Caco-2 (cell line): ENCODE results near the gene CEP152.

- PRO-cap = no peak
- RRBS = no CpG with 5 or more reads among the region's 4 CpGs
These were observed 3.4 kb upstream of the SQOR start for GRCh38 chr15:45631340-45631918.

GRCh38 chr15:47299874-47300564 is 417.3 kb upstream of the SEMA6D start:
- PRO-cap = no peak
- RRBS = no CpG with 5 or more reads among the region's 8 CpGs

GRCh38 chr15:48002558-48003232 is 118.1 kb upstream of the SLC24A5 start:
- PRO-cap = no peak
- RRBS = no CpG with 5 or more reads among the region's 2 CpGs

- PRO-cap = no peak
- RRBS = no CpG with 5 or more reads among the region's 2 CpGs
These were observed 77.6 kb upstream of the SLC24A5 start for GRCh38 chr15:48043244-48043491.

DNA sequence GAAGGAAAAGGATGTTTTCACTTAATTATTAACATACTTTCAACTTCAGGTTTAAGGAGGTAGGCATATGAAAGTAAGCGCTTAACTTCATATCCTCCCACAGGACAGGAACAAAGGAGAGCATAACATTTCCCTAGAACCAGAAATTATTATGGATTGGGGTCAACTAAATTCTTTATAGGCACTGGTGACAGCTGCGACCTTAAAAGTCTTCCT is 1.1 kb downstream of the MYEF2 start:
- PRO-cap = no peak
- RRBS = no CpG with 5 or more reads among the region's 2 CpGs

GRCh38 chr15:48330721-48331247 is 445 bp upstream of the DUT start:
- PRO-cap = bidirectional peak, plus-strand start at chr15:48331095, minus-strand start at chr15:48331012
- RRBS = 6% methylated on average over 9 of the region's 31 CpGs

GRCh38 chr15:48432668-48433033 is 101.4 kb downstream of the DUT start:
- PRO-cap = no peak
- RRBS = no CpG with 5 or more reads among the region's 7 CpGs

- PRO-cap = no peak
- RRBS = no CpG with 5 or more reads among the region's 3 CpGs
These were observed 111.6 kb downstream of the FBN1 start for GRCh38 chr15:48533856-48534429.

- PRO-cap = no peak
- RRBS = 96% methylated on average over 17 of the region's 74 CpGs
These were observed 1.0 kb downstream of the FBN1 start for GRCh38 chr15:48644116-48645204.

GRCh38 chr15:48810450-48811574 is at the start of gene CEP152:
Gene CEP152 (minus strand): TSS chr15:48811069.
- PRO-cap = bidirectional peak, plus-strand start at chr15:48810621, minus-strand start at chr15:48810626; bidirectional peak, plus-strand start at chr15:48811398, minus-strand start at chr15:48811052
- RRBS = 4% methylated on average over 7 of the region's 67 CpGs

- PRO-cap = no peak
- RRBS = no CpG with 5 or more reads among the region's 3 CpGs
These were observed 23.4 kb upstream of the SHC4 start for GRCh38 chr15:48987010-48987675.

DNA sequence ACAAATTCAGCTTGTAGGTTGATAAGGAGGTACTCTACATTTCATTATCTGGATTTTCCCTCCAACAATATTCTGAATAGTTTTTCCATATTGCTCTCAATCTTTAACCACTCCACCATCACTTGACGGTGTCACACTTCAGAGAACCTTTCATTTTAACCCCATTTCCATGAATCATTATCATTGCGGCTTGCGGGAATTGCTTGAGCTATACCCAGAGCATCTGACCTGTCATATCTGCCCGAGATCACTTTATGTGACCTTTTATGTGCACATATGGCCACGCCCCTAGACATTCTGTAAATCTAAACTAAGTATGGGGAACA is 16.2 kb upstream of the ATP8B4 start:
- PRO-cap = no peak
- RRBS = no CpG with 5 or more reads among the region's 5 CpGs

DNA sequence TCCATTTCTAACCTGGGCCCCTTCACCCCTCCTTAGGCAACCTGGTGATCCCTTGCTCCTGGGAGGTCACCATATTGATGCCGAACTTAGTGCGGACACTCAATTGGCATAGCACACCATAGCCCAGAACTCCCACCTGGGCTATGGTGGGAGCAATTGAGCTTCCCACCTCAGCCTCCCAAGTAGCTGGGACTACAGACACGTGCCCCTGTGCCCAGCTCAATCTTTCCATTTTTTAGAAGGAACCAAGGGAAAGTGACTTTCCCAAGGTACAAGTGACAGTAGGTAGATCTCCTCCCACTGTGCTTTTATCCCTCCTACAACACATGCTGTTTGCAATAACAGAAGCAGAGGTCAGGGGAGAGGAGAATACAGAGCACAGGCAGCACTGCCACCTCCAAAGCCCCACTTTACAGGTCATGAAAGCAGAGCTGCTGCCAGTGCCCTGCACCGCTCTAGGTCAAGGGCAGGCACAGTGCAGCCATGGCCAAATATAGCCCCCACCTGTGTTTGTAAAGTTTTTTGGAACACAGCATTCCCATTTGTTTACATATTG is 20.7 kb downstream of the HDC start:
- PRO-cap = no peak
- RRBS = no CpG with 5 or more reads among the region's 4 CpGs

GRCh38 chr15:50718509-50719228 is 32.1 kb upstream of the TRPM7 start:
- PRO-cap = unidirectional peak, plus-strand start at chr15:50718923
- RRBS = no CpG with 5 or more reads among the region's 1 CpG

DNA sequence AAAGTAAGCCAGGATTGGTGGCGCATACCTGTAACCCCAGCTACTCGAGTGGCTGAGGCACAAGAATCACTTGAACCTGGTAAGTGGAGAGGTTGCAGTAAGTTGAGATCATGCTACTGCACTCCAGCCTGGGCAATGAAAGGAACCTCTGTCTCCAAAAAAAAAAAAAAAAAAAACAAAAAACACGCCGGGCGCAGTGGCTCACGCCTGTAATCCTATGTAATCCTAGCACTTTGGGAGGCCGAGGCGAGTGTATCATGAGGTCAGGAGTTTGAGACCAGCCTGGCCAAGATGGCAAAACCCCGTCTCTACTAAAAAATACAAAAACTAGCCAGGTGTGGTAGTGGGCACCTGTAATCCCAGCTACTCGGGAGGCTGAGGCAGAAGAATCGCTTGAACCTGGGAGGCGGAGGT is 18.8 kb upstream of the AP4E1 start:
- PRO-cap = no peak
- RRBS = no CpG with 5 or more reads among the region's 12 CpGs

GRCh38 chr15:50906785-50907310 is 1.6 kb upstream of the AP4E1 start:
- PRO-cap = no peak
- RRBS = no CpG with 5 or more reads among the region's 12 CpGs

DNA sequence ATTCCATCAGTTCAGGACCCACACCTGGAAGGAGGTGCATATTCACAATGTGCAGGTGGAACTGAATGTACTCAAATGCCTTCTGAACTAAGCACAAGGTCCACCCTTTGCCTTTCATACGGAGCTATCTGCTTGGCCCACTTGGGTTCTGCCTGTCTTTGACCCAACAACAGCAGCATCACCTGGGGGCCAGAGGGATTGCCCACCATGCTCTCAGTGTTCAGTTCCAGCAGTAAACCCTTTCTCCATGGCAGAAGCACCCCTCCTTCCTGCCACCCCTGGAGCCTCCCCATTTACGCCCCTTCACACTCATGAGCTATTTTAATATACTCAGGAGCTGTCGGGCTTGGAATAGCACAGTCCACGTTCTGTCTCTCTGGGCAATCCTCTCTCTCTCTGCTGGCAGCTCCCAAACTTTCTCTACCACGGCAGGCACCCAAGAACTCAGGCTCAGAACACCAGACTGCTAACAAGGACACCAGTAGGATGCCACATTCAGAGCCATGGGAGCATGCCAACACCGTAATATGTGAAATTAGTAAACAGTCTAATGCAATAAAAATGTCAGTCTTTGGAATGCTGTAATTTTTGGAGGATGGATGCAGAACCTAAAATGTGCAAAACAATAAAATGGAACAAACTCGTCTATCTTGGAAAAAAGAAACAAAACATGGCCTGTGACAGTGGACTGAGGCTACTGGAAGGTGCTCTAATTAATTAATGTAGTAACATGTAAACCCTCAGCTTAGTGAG is 19.4 kb downstream of the TNFAIP8L3 start:
- PRO-cap = no peak
- RRBS = no CpG with 5 or more reads among the region's 7 CpGs

- PRO-cap = no peak
- RRBS = 95% methylated on average over 23 of the region's 81 CpGs
These were observed 869 bp downstream of the TNFAIP8L3 start for GRCh38 chr15:51093505-51094568.

DNA sequence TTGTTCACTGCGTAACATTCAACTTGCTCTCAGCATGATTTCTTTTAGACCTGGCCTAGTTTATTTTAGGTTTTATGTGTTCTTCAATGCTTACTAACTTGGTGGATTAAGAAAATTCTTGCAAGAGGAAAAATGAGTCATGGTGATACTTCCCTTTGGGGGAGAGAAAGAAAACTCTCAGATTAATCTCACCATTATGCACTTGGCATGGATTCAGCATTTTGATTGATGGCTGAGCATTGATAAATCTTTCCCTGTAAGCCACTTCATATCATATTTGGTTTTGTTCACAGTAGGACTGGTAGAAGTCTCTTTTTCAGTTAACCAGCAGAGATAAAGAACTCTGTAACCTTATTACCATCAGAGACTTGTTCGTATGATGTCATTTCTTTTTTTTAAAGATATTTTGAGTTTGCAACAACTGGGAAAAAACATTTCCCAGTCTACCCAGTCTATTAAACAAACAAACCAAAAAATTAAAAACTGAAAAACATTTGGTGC is 17.0 kb downstream of the TMOD3 start:
- PRO-cap = no peak
- RRBS = no CpG with 5 or more reads among the region's 2 CpGs

- PRO-cap = no peak
- RRBS = no CpG with 5 or more reads among the region's 2 CpGs
These were observed 64.1 kb downstream of the LEO1 start for GRCh38 chr15:51907606-51907828.